SJCRH30 (cell line): ENCODE data around the gene HAAO.

GRCh38 chr2:42791919-42793234 is at the start of gene HAAO:
Gene HAAO (minus strand): TSS chr2:42792583.
- RAMPAGE, long total RNA = no peak

GRCh38 chr2:42793235-42793869 is 969 bp upstream of the HAAO start:
- RAMPAGE, long total RNA = no peak

- RAMPAGE, long total RNA = no peak
Observed at GRCh38 chr2:42795285-42795616, 2.9 kb upstream of the HAAO start.

- RAMPAGE, long total RNA = no peak
Observed at GRCh38 chr2:42810346-42810629, 17.9 kb upstream of the HAAO start.

- RAMPAGE, long total RNA = no peak
Observed at GRCh38 chr2:42875344-42876166, 83.2 kb upstream of the HAAO start.

- RAMPAGE, long total RNA = no peak
Observed at GRCh38 chr2:42908365-42908939, 116.1 kb upstream of the HAAO start.

DNA sequence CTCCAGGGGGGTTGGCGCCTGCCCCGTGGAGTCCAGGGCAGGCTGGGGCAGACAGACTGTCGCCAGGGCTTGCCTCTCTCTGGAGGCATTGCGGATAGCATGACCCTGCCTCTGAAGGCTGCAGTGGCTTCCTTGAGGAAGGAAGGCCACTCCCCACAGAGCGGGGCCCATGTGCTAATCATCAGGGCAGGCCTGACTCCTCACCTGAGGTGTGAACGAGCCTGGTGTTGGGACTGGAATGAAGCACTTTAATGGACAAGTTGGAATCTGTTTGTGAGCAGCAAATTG is 144.8 kb upstream of the HAAO start:
- RAMPAGE, long total RNA = no peak

DNA sequence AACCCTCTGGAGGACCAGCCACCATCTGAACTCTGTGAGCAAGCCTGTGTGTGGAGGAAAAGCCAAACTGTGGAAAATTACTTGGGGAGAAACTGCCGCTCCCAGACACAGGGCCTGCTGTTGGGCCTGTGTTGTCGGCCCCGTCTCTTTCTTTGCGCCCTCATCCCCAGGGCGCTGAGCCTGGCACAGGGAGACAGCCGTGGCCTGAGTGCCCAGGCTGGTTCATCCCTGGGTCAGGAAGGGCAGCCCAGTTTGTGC is 167.9 kb upstream of the HAAO start:
- RAMPAGE, long total RNA = no peak

DNA sequence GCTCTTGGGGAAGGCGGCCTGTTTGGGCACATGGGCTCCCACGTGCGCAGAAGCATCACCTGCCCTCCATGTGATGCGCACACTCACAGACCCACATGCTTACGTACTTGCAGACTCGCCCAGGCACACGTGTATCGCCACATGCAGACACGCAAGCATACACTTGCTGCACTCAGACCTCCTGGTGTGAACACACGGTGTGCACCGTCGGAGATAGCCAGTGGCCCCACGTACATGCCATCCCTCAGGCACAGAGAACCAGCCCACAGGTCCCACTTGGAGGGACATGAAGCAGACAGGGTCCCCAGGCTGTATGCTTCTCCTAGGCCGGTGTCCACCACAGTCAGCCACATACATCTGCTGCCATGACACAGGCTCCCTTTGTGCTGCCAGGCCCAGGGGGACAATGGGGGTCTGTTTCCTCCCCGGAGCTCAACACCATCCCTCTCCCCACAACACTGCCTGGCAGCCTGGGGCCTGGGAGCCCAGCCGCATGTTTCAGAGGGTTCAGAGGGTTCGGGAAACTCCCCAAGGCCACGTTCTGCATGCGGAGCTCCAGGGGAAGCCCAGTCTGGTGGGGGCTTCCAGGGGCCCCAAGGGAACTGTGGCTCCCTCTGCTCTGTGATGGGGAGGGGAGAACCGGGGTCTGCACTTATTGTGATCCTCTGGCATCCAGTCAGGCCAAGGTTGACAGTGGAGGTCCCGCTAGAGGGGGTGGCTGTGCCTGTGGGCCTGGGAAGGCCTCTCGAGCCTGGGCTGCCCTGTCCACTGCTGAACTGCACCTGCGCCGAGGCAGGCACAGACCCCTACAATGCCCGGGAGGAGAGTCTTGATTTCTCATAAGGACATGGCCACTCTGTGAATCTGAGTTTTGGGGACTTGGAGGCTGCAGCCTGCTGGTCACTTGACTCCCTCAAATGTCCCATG is 208.1 kb upstream of the HAAO start:
- RAMPAGE, long total RNA = no peak

GRCh38 chr2:43074877-43075693 is 151.3 kb downstream of the ZFP36L2 start:
- RAMPAGE, long total RNA = no peak

- RAMPAGE, long total RNA = no peak
Observed at GRCh38 chr2:43105874-43106691, 120.3 kb downstream of the ZFP36L2 start.

GRCh38 chr2:43174283-43174991 is 52.0 kb downstream of the ZFP36L2 start:
- RAMPAGE, long total RNA = no peak

DNA sequence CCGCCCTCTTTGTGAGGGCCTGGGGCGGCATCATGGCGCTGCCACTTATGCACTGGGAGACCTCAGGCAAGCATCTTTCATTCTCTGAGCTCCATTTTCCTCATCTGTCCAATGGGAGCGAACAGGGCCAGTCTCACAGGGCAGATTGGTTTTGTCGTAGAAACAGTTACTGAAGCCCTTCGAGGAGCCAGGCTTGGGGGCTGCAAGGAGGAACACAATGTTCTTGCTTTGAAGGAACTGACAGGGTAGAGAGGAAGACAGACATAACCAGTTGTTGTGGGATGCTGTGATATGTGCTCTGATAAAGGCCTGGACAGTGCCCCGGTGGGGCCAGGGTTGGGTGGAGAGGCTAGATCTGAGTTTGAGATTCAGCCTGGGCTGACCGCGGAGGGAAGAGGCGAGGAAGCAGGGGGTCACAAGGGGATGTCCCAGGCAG is 14.1 kb downstream of the ZFP36L2 start:
- RAMPAGE, long total RNA = no peak

GRCh38 chr2:43219192-43219358 is 7.3 kb downstream of the ZFP36L2 start:
- RAMPAGE, long total RNA = no peak

DNA sequence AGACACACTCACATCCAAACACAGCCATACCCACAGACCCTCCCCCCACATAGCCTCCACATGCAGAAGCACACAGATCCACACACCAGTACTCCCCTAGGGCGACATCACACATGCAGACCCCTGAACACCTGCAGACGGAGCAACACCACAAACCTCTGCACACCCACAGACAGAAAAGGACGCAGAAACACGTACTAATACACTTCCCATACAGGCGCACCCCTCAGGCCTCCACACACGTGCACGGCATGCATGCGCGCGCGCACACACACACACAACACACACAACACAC is 7.1 kb downstream of the ZFP36L2 start:
- RAMPAGE, long total RNA = no peak

DNA sequence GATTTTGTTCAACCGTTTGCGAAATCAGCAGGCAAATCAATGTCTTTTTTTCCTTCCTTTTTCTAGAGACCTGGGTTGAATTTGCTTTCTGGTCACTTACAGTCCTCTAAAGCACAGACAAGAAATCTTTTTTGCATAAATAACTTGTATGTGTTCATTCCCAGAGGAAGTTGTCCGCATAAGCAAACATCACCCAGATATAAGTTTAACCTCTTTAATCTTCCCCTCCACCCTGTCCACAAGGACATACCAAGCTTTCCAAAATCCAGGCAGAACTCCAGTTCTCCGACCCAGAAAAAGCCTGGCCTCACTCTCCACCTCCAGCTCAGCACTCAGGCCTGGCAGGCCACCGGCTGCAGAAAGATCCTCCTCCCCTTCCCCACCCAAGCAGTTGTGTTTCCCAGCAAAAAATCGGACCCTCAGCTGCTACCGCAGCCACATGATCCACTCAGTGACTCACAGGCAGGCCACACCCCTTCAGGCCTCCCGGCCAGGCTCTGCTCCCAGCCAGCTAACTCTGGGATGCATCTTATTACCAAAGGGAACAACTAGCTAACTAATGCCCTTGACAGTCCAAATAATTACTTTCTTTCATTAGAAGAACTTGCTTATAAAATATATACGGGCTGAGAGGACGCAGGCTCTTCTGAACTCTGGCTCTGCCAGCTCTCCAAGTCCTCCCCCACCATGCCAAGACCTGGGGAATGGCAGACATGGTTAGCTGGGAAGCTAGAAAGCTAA is 4.6 kb downstream of the ZFP36L2 start:
- RAMPAGE, long total RNA = no peak

DNA sequence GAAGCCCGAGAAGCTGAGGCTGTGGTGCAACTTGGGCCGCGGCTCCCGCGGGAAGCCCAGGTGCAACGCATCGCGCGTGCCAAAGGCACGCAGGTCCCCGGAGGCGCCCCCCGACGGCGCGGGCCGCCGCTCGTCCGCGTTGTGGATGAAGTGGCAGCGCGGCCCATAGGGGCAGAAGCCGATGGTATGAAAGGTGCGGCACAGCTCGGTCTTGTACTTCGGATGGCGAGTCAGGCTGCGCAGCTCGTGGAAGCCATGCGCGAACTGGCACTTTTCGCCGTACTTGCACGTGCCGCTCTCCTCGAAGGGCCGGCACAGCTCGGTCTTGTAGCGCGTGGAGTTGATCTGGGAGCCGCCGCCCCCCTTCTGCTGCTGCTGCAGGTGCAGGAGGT is 1.4 kb downstream of the ZFP36L2 start:
- RAMPAGE, long total RNA = no peak

- RAMPAGE, long total RNA = no peak
Observed at GRCh38 chr2:43253895-43254348, 27.5 kb upstream of the ZFP36L2 start.

- RAMPAGE, long total RNA = no peak
Observed at GRCh38 chr2:43269754-43270264, 43.4 kb upstream of the ZFP36L2 start.

GRCh38 chr2:43273472-43274070 is 47.2 kb upstream of the ZFP36L2 start:
- RAMPAGE, long total RNA = no peak